ENCODE results near the genes KRT80 and IGFBP6.

- RAMPAGE, long total RNA: no peak
- RRBS: 2% methylated on average over 13 of the region's 50 CpGs
These were observed 975 bp downstream of the TAMALIN start for GRCh38 chr12:52007401-52008440.

- RAMPAGE, long total RNA: no peak
- RRBS: 2% methylated on average over 77 of the region's 112 CpGs
These were observed 14.4 kb upstream of the NR4A1 start for GRCh38 chr12:52036542-52037623.

DNA sequence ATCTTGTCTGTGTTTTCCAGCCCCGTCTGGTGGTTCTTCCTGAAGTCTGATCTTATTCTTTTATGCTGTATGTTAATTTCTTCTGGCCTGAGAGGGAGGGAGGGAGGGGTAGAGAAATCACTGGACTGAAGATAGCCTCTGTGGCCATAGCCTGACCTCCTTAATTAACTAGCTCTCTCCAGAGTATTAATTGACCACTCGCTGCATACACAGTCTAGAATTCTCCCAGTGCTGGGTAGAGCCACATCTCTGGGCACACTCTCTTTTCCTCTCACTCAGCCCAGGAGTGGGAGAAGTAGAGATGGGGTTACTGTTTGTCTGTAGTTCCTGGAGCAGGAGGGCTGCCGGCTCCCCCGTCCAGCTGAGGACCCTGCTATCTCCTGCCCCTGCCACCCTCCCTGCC, 6.4 kb upstream of the NR4A1 start:
- RAMPAGE, long total RNA: no peak
- RRBS: no CpG with 5 or more reads among the region's 4 CpGs

DNA sequence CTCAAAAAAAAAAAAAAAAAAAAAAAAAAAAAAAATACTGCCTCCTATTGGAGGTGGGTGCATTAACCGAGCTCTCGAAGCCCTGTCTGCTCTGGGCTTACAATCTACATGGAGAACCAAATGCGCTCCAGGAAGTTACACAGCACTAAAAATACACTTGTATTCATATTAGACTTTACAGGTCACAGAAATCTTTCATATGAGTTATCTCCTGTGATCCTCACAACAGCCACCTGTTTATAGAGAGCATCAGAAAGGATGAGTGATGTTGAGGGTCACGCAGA, 848 bp upstream of the ATG101 start:
- RAMPAGE, long total RNA: no peak
- RRBS: no CpG with 5 or more reads among the region's 4 CpGs

GRCh38 chr12:52075320-52075943, 4.1 kb upstream of the SMIM41 start:
- RAMPAGE, long total RNA: no peak
- RRBS: no CpG with 5 or more reads among the region's 2 CpGs

GRCh38 chr12:52191854-52192965, at the start of gene KRT80:
Gene KRT80 (minus strand): TSS chr12:52192014.
- RAMPAGE, long total RNA: no peak
- RRBS: 65% methylated on average over 3 of the region's 21 CpGs

GRCh38 chr12:52193909-52194412, 2.1 kb upstream of the KRT80 start:
- RAMPAGE, long total RNA: no peak
- RRBS: no CpG with 5 or more reads among the region's 7 CpGs

GRCh38 chr12:52280073-52281451, 6.1 kb downstream of the KRT86 start:
- RAMPAGE, long total RNA: no peak
- RRBS: no CpG with 5 or more reads among the region's 12 CpGs

DNA sequence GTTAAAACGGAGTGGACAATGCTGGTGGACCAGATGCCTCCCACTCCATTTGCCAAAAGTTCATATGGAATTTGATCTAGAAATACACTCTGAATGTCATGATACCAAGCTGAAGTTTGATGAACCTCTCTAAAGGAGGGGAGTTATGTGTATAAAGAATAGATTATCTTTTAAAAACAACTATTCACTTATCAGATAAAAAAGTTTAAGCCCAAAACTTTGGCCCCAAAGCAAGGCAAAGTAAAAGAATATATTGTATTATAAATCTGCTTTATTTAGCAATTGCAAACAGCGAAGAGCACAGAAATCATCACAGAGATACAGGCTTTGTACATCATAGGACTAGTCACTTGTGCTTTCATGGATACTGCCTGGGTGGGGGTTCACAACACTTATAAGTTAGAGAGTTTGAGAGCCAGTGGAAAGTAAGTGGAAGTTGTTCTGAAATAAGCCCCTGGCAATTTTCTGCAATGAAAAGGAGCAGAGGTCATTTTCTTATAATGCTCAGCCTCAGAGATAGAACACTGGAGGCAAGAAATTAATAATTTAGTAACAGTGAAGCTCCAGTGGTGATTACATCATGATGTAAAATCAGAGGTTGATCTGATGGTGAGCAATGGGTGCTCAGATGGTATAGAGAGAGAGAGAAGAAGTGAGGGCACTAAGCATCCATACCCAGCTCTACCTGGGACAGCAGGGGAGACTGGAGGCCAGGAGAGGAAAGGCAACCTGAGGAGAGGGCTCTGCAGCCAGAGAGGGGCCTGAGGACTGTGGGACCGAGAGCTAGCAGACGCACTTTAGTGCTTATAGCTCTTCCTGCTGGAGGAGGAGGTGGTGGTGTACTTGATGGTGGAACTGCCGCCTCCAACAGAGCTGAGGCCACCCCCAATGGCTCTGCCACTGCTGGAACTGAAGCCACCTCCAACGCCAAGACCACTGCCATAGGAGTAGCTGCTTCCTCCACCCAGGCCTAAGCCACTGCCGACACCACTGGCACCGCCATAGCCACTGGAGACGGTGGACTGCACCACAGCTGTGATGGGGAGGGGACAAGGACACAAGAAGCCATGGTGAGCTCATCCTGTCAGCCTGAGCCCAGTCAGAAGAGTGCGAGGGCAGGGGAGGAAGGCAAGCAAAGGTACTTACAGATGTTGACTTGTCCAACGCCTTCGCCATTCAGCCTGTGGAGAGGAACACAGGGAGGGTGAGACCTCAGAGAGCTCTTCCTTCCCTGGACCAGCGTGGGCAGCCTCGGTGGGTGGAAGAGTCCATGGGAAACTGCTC, 5.7 kb downstream of the KRT6A start:
- RAMPAGE, long total RNA: no peak
- RRBS: no CpG with 5 or more reads among the region's 14 CpGs

DNA sequence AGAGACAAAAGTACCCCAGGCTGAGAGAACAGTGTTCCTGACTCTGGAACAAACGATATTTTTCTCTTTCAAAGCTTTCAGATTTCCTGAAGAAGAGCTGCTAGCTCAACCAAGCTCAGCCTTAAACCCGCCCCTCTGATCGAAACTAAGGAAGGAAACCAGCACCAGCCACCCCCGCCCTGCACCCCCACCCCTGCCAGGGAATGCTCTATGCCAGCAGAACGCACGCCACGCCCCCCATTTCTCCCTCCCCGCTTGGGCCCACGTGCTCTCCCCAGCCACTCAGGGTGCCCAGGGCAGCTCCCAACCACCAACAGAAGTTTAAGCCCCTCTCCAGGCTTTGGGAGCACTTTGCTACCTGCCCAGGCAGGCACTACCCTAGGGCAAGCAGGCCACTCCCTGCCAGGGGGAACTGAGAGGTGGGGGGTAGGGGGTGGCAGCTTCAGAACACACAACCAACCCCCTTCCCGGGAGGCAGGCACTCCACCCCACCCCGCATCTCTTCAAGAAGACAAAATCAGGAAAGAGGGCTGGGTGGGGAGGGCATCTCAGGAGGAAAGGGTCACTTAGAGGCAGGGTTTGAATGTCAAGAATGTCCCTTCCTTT, 18.9 kb upstream of the KRT78 start:
- RAMPAGE, long total RNA: no peak
- RRBS: no CpG with 5 or more reads among the region's 11 CpGs

- RAMPAGE, long total RNA: no peak
- RRBS: 3% methylated on average over 4 of the region's 50 CpGs
These were observed 616 bp downstream of the EIF4B start for GRCh38 chr12:53006588-53007556.

- RAMPAGE, long total RNA: no peak
- RRBS: no CpG with 5 or more reads among the region's 3 CpGs
These were observed 10.1 kb downstream of the EIF4B start for GRCh38 chr12:53016497-53016696.

- RAMPAGE, long total RNA: no peak
- RRBS: no CpG with 5 or more reads among the region's 11 CpGs
These were observed 15.8 kb downstream of the EIF4B start for GRCh38 chr12:53021678-53022739.

- RAMPAGE, long total RNA: no peak
- RRBS: no CpG with 5 or more reads among the region's 10 CpGs
These were observed 14.2 kb downstream of the SPRYD3 start for GRCh38 chr12:53064760-53065611.

GRCh38 chr12:53071702-53072151, 7.5 kb downstream of the SPRYD3 start:
- RAMPAGE, long total RNA: no peak
- RRBS: no CpG with 5 or more reads among the region's 3 CpGs

GRCh38 chr12:53078620-53079261, 449 bp downstream of the SPRYD3 start:
- RAMPAGE, long total RNA: no peak
- RRBS: 7% methylated on average over 3 of the region's 24 CpGs

DNA sequence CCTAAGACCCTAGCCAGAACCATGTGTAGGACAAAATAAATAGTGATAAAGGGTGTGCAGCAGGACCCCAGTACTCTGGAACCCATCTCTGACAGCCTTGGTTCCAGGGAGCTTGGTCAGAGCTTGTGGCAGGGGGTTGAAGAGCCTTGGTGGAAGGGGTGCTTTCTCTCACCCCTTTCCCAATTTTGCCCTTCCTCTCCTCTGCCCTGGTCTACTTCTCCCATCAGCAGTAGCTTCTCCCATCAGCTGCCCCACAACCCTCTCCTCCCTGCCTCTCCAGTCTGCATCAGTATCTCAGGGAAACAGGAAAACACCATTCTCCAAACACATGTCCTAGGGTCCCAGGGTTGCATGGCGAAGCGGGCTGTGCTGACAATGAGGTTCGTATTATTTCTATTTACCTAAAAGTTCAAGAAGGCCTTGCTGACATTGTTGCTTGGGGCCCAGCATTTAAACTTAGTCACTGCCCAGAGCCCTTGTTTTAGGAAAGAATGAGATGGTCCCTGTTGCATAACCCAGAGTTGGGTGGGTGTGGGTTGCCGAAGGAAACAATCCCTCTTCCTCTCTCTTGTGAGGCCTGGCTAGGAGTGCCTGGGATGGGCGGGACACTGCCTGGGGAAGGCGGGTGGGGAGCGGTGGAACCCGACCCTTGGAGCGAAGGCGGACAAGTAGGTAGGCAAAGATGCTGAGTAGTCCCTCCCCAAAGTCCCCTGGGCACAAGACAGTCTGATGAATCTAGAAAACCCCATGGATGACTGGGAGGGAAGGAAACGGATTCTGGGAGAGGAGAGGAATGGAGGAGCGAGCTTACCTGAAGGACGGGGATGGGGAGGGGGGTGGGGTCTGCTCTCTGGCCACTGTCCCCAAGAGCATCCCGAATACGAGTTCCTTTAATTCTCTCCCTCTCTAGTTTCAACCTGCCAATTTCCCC, 1.2 kb upstream of the IGFBP6 start:
- RAMPAGE, long total RNA: no peak
- RRBS: no CpG with 5 or more reads among the region's 15 CpGs

GRCh38 chr12:53097168-53097822, at the start of gene IGFBP6:
Gene IGFBP6 (plus strand): TSS chr12:53097667.
- RAMPAGE, long total RNA: start-site peak on the plus strand at chr12:53097630-53097671, 969 and 691 reads in 2 replicates
- RRBS: 0% methylated on average over 1 of the region's 25 CpGs

DNA sequence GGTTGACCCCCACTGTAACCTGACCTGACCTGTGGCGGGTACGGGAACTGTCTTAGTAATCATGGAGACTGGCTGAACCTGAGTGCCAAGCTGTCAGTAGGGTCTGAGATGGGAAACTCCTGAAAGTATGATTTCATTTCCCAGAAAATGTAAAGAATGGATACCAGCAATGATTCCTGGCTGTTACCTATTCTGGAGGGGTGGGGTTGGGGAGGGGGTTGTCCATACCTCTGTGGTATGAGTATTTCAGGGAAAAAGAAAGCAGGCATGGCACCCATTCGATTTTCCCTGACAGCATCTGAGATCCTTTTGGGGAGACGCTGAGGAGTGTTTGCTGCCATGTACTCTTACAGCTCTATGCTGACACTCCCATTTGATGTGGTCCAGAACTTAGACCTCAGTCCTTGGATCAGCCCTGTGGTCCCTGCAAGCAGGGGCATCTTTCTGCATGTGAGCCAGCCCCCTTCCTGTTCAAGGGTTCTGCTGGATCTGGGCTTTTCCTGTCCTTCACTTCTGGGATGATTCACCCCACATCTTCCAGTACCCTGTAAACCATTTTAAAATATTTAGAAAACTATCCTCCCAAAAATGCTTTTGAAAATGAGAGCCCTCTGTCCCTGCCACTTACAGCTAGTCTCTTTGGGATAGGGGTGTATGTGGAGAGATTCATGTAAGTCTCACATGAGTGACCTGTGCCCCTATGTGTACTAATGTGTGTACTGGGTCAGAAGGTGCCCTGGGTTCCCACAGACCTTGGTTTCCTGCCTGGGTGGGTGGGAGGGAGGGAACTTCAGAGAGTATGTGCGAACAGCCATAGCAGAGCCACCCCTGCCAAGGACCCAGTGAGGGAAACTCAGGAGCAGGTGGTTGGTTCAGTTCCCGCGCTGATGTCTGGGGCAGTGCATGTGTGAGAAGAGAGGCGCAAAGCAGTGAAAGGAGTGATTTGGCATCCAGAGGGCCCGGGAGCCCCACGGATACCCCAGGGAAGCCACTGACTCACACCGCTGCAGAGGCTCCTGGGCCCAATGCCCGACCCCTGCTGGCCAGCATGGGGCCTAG, 8.9 kb upstream of the CSAD start:
- RAMPAGE, long total RNA: no peak
- RRBS: no CpG with 5 or more reads among the region's 12 CpGs

- RAMPAGE, long total RNA: no peak
- RRBS: 34% methylated on average over 12 of the region's 53 CpGs
These were observed 9.5 kb downstream of the ITGB7 start for GRCh38 chr12:53197312-53198152.

Measured in cardiac muscle cell (in vitro differentiated cells and primary cell).